GM23248 (cell line): Measurements from ENCODE around the genes SLC15A3, CD5, PGA3, PGA4, TKFC and PPP1R32.

DNA sequence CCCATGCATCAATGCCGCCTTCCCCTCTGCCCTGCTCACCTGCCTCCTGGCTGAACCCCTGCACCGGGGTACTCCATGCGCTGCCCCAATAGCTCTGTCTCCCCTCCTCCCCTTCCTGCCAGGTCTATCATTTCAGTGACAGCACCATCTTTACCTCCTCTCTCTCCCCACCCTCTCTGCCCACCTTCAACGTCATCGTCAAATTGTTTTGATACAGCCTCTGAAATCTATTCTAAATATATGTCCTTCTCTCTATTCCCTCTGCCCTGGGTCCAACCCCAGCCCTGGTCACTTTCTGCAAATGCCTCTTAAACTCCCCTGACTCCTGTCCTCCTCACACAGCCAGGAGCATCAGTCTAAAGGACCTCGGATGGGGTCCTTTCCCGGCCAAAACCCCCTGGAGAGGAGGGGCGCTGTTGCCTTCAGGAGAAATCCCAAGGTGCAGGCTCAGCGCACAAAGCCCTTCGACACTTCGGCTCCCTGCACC is 13.8 kb downstream of the SLC15A3 start:
- RAMPAGE, long total RNA, result no peak

DNA sequence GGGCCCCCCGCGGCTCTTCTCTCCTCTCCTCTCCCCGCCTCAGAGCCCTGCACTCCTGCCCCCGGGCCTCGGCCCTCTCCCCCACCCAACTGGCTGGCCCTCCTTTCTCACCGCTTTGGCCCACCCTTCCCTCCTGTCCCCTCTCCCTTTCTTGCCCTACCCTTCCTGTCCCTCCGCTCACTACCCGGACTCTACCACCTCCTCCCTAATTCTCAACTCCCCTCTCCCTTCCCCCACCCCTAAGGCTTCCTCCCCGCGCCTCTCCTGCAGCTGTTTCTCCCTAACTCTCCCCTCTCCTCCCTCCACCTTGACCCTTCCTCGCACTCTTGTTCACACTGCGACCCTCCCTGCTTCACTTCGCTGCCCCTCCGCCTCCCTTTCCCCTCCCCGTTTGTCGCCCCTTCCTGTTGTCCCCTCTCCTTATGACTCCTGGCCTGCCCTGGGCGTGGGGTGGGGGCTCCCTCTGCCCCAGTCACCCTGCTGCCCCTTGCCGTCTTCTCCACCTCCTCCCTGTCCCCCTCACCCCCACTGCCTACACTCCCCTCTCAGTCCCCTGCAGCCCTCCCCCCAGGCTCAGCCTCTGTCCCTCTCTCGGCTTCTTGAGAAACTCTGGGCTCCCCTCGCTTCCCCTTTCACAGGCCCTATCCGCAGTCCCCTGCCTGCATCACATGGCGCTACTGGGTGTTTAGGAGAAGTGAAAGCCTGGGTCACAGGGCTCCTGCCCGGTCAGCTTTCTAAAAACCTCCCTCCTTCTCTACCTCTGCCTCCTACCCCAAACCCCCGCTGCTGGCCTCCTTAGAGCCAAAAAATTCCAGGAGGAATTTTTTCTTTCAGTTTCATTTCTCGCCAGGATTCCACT is at the start of gene SLC15A3:
TSS of gene SLC15A3 (minus strand) at position 611 of the 859 bp plus-strand sequence.
- RAMPAGE, long total RNA, result no peak

GRCh38 chr11:61092186-61092820 is 10.0 kb upstream of the CD5 start:
- RAMPAGE, long total RNA, result no peak

DNA sequence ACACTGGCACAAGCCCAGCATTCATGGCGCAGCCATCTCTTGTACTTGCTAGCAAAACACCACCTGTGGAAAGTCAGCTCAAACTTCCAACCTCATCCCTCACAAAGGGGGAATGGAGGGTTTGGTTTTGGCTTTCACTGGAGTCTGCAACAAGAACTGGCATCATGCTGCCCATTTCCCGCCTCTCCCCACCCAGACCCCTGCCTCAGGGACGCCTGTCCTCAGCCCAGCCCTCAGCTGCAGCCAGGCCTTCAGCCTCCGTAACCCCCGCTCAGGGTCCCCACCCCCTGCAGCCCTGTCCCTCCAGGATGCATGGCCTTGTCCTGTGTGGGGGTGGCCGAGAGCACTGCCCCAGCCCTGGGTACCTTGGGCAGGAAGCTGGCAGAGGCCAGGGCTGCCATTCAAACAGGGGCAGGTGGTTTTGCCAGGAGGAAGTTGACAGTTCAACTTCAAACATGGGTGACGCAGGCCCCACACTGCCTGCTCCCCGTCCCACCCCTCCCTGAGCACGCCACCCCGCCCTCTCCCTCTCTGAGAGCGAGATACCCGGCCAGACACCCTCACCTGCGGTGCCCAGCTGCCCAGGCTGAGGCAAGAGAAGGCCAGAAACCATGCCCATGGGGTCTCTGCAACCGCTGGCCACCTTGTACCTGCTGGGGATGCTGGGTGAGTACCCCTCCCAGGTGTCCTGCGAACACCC is at the start of gene CD5:
TSS of gene CD5 (plus strand) at position 540 of the 700 bp plus-strand sequence.
- RAMPAGE, long total RNA, result no peak

DNA sequence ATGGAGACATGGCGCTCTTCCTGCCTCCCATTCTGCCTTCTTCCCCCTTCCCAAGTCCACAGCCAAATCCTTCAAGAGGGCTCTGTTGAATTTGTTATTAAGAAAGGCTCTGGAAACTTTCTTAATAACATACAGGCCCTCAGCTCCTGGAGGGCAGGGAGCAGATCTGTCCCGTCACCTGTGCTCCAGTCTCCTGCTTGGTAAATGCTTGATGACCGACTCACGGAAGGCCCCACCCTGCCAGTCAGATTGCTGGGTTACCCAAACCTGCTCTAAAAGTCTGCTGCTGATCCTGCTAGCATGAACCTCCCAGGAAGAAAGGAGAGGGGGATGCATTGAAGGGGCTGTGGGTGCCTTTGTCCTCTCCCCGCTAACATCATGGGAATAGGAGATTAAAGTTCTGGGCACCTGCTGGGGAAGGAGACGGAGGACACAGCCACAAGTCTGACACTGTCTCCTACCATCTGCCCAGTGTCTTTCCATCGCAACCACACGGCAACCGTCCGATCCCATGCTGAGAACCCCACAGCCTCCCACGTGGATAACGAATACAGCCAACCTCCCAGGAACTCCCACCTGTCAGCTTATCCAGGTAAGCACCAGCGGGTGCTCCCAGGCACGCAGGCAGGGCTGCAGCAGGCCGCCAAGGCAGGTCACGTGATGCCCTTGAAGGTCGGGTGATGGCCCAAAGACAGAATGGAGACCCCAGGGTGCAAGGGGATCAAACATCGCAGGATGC is 22.4 kb downstream of the CD5 start:
- RAMPAGE, long total RNA, result no peak

- RAMPAGE, long total RNA, result no peak
Measured at GRCh38 chr11:61141701-61142127, 19.5 kb downstream of the VPS37C start.

DNA sequence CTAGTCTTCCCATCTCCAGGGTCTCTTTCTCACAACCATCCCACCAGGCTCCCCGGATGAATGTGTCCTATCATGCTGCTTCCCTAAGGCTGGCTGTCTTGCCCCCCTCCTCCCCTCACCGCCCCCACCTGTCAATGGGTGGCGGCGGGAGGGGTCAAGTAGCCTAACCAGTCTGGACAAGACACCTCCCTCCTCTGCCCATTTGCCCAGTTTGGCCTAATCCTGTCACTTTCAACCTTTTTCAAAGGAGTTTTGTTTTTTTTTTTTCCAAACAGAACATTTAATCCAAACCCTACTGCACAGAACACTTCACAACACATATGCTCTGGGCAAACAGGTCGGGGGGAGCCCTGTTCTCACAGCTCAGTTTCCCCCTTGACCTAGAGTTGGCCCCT is 10.9 kb downstream of the VPS37C start:
- RAMPAGE, long total RNA, result no peak

GRCh38 chr11:61152679-61153157 is 8.5 kb downstream of the VPS37C start:
- RAMPAGE, long total RNA, result no peak

DNA sequence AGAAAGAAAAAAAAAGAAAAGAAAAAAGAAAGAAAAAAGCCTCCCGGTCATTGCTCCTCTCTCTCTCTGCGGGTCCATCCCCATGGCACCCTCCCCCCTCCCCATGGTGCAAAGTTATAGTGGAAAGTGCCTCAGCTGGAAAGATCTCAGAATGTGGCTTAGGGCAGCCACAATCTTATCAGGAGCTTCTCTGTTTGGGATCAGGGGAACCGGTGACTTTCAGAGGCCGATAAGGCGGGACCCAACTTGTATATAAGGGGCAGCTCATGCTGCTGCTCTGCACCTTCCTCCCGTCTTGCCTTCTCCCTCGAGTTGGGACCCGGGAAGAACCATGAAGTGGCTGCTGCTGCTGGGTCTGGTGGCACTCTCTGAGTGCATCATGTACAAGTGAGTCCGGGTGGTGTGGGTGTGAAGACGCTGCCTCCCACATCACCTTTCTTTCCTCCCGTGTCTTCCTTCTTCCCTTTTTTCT is at the start of gene PGA3:
TSS of gene PGA3 (plus strand) at position 282 of the 472 bp plus-strand sequence.
- RAMPAGE, long total RNA, result no peak

GRCh38 chr11:61221914-61222578 is at the start of gene PGA4:
Gene PGA4 (plus strand): TSS chr11:61222347.
- RAMPAGE, long total RNA, result no peak

DNA sequence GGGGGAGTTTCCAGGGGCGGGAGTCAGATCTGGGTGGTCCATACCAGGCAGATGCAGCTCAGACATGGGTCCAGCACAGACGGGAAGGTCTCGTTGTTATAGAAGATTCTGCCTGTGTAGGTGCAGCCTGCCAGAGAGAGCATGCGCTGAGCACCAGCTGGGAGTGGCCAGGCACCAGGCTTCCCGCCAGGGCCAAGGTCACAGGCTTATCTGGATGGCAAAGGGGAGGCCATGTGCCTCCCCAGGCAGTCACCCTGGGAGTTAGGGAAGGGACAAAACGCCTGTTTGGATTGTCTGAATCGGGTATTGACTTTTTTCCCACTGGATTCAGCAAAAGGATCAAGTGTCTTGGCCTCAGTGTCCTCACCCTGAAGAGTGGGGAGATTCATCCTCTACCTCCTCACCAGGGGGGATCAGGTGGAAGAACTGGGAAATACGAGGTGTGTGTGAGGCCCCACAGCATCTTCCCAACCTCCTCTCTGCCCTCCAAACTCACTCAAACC is 26.5 kb downstream of the PGA5 start:
- RAMPAGE, long total RNA, result no peak

DNA sequence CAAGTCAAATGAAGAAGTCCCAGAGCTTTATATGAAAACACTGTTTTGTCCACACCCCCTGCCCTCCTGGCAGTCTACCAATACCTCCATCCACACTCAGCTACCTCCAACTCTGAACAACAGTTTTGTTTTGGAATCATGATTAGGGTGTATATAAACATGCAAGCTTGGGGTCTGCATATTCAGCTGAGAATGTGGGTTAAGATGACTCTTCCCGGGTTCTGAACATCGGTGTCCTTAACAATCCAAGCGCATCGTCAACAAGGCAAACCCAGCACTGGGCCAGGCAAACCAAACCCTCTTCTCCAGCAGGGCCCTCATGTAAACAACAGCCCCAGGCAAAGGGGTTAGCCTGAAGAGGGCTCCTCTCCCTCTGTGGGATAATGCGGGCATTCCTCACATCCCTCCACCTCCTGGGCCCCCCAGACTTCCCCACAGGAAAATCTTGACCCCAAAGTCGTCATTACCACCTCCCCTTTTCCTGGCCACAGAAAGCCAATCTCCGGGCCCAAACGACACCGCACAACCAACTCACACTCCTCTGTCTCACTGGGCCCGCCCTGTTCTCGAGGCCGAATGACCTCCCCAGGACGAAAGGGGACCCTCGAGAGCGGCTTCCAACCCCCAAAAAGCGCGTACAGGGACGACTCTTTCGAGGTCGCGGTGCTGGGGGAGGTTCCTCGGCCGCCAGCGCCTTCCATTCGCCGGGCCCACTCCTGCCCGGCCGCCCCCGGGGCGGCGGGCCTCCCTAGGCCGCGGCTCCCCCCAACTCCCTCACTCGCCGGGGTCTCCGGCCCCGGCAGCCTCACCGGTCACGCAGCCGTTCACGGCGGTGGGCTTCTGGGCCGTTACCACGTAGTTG is 575 bp downstream of the DDB1 start:
- RAMPAGE, long total RNA, result no peak

DNA sequence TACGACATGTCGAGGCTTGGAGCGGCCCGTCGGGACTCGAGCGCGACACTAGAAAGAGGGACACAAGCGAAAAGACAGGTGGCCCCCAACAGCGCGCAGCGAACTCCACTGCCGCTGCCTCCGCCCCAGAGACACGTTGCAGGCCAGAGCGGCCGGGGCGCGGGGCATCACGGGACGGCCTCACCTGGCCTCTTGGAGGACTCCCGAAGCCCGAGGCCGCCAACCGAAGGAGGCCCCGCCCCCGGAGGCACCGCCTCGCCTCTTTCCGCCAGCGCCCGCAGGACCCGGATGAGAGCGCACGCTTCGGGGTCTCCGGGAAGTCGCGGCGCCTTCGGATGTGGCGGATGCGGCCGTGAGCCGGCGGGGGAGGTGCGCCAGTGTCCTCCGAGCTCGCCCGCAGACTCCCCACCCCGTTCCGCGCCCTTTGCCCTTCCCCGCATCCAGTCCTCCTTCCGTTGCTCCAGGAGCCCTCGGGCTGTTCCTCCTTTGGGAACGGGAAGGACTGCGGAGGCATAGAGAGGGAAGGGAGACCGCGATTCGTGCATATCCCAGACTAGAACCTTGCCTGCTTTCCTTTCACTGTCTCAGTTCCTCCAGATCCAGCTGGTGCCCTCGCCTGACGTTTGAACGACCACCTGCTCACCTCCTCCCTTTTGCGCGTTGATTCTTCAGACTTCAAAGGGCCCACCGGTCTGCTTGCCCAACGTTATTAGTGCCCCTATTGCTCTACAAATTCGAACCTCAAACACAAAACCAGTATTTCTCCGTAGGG is at the start of gene TKFC:
TSS of gene TKFC (plus strand) at position 268 of the 772 bp plus-strand sequence.
- RAMPAGE, long total RNA, result start-site peak on the minus strand centred at position 139 of the sequence, 65 bp wide, 641 and 449 reads in 2 replicates

DNA sequence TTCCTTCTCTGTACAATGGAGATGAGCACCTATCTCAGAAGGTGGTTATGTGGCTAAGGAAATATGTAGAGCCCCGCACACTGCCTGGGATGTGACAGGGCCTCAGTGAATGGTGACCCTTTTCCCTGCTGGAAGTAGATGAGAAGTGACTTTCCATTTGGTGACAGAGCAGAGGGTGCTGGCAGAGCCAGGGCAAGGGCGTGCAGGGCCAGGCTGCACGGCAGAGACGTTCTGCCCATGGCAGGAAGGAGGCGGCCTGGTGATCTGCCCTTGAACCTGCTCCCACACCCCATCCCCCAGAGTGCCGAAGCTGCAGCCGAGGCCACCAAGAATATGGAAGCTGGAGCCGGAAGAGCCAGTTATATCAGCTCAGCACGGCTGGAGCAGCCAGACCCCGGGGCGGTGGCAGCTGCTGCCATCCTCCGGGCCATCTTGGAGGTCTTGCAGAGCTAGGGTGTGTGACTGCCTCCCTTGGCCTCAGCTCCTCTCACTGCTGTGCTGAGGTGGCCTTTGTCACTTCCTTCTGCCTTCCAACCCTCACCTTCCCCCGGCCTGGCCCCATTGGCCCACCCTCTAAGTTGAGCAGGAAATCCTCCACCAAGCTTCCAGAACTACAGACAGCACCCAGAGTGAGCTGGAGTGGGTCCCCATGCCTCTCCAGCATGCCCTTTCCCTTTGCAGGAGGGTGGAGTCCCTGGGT is 13.2 kb downstream of the TKFC start:
- RAMPAGE, long total RNA, result no peak

DNA sequence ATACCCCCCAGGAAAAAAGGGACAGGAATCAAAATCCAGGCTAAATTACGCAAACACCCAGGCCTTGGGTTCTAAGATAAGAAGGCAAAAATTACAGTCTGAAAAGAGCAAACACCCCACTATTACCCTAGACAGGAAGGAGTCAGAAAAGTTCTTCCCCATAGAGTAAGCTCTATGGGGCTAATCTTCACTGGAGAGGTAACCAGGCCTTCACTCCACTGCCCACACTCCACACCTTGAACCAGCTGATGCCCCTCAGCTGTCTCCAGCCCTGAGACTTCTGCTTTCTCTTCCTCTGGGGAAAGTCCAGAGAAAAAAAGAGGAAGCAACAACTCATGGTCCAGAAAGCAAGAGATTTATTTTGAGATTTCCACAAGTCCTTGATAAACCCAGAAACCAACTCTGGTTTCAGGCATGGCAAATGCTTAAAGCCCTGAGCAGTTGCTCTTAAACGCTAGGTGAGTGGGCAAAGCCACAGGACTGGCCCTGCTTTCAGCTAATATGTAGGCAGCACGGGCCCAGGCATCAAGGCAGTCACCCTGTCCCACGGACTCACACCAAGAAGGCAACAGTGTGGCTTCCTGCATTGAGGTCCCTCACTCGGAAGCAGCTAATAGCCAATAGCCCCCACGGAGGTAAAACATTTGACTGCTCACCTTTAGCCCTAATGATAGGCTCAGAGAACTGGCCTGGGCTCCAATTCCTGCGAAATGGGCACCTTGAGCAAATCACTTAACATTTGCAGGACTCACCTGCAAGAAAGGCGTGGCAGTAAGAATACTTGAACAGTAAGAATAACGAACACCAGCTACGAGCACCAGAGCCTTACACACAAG is 4.4 kb downstream of the CYB561A3 start:
- RAMPAGE, long total RNA, result no peak

DNA sequence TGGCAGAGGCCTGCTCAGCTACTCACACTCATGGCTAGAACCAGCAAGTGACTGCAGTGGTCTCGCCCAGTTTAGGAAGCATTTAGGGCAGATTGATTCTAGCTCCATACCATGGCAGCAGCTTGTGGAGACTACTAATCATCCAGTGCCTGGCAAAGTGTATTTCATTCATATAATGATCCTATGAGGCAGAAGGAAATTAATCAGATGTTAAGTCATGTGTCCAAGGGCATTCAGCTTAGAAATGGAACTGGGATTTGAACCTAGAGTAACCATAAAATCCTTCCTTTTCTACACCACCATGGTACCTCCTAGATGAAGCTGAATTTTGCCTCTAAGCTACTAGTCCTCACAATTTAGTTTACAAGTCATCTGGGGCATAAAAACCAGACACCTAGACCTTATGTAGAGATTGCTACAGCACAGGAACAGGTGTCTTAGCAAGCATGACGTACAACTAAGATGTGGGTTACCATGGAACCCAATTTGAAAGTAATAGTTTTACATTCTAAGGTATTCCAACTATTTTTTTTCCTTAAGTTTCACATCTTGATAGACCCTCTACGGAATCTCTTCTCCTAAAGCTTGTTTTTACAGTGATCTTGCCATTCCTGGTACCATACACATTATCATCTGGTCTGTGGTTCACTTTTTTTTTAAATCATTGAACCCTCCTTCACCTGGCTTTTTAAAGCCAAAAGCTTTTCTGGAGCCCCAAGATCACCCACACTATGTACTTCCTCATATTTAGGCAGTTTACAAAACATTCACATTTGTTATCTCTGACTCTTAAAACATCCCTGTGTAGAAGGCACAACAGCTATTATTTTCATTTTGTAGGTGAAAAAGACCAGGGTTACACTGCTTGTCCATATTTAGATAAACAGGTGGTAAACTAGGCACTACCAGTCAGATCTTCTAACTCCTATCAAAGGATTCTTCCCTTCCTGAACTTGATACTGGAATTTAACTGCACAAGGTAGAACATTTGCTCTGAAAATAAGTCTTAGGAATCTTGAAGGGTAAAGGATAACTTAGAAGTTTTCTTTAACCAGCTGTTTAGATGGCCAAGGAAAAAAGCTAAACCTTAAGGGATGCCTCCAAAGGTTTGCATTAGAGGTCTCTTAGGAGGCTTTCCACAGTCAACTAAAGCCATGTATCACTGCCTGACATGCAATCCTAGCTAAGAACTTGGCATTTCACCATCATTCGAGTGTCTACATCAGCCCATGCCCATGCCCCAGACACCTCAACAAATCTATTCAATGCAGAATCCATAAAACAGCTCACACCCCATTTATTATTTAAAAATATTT is 9.4 kb downstream of the TMEM216 start:
- RAMPAGE, long total RNA, result no peak

- RAMPAGE, long total RNA, result no peak
Measured at GRCh38 chr11:61454183-61455027, 24.5 kb downstream of the SDHAF2 start.

DNA sequence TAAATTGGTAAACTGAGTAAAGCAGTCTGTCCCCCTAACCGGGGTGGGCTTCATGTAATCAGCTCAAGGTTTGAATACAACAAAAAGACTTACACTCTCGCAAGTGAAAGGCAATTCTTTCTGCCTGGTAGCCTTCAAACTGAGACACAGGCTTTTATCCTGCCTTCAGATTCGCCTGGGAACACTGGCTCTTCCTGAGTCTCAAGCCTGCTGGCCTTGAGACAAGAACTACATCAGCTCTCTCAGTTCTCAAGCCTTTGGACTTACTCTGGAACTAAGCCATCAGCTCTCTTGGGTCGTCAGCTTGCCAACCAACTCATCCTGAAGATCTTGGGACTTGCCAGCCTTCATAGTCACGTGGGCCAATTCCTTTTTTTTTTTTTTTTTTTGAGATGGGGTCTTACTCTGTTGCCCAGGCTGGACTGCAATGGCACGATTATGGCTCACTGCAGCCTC is 8.1 kb upstream of the PPP1R32 start:
- RAMPAGE, long total RNA, result no peak

- RAMPAGE, long total RNA, result no peak
Measured at GRCh38 chr11:61480761-61481655, at the start of gene PPP1R32. Gene PPP1R32 (plus strand): TSS chr11:61481120.

GRCh38 chr11:61494344-61494860 is 13.5 kb downstream of the PPP1R32 start:
- RAMPAGE, long total RNA, result no peak